ENCODE measurements around the genes KRT20, KRT23, KRTAP3-2 and KRTAP4-11.

- PRO-cap = bidirectional peak, plus-strand start at chr17:40316871, minus-strand start at chr17:40316776
Observed at GRCh38 chr17:40316407-40317235, 7.6 kb downstream of the RARA start.

- PRO-cap = no peak
Observed at GRCh38 chr17:40337348-40337939, 27.1 kb downstream of the GJD3 start.

- PRO-cap = no peak
Observed at GRCh38 chr17:40338008-40338207, 26.6 kb downstream of the GJD3 start.

DNA sequence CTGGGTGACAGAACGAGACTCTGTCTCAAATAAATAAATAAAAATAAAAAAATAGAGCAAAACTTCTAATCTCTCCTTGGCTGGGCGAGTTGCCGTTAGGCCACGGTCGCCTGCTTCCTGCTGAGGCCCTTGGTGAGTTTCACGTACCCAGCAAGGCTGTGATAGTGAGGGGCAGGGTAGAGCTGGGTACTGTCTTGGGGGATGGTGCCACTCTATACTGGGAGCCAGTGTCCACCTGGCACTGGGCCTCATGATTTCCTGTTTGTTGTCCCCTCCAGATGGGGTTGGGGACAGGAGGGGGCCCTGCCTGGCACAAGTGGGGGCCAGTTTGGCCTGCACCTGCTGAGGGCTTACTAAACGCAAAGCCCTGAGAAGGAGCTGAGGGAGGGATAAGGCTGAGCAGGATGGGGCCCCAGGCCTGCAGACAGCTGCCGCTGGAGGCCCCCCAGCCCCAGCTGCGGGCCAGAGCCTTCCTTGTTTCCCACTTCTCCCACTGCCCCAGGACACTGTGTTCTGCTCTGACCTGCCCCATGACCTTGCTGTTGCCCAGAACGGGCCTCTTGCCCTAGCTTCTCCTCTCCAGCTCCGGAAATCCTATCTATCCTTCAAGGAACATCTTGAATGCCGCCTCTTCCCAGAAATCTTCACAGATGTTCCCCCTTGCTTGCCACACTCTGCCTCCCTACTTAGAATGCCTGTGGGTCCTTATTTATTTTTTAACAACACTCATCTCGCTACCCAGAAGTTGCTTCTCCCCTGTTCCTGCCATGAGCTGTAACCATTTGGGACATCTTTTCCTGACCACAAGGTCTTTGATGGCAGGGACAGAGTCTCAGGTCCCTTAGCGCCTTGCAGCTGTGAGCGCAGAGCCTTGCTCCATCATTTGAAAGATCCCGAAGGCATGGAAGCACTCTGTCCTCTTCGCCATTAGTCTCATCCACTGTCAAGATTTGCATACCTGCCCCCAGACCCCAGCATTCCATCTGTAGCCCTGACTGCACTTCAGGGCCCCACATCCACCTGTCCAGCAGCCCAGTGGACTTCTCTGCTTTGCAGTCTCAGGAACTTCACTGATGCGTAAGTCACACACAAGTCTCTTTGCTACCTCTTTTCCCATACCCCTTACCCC is 25.2 kb downstream of the GJD3 start:
- PRO-cap = no peak

DNA sequence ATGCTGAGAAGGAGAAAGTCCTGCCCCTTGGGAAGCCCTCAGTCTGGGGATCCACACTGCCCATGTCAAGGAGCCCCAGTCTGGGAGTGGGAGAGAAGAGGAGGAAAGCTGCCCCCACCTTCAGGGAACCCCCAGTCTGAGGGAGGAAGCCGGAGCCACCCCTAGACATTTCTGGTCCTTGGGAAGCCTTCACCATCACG is 6.8 kb downstream of the GJD3 start:
- PRO-cap = no peak

- PRO-cap = no peak
Observed at GRCh38 chr17:40457734-40459029, 14.9 kb downstream of the IGFBP4 start.

GRCh38 chr17:40479973-40481098 is 21.1 kb downstream of the TNS4 start:
- PRO-cap = no peak

- PRO-cap = no peak
Observed at GRCh38 chr17:40518246-40519157, 17.1 kb upstream of the TNS4 start.

DNA sequence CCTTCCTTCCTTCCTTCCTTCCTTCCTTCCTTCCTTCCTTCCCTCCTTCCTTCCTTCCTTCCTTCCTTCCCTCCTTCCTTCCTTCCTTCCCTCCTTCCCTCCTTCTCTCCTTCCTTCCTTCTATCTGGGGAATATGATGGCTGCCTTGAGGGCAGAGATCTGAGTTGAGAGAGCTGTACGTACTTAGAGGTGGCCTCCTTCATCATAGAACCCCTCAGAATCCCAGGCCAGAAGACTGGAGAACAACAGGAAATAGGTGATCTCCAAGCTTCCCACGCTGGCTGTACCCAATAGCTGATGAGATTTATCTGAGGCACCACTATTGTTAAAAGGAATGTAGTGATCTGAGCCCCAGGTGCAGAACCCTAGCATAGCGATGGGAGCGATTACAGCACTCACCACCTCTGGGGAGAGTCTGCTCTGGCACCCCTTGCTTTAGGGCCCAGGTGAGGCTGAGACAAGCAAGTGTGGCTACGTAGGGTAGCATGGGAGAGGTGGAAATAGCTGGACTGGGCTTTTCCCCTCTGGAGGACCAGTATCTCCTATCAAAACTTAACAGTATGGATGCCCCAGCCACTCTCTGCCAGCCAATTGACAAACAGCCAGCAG is 26.0 kb downstream of the CCR7 start:
- PRO-cap = no peak

GRCh38 chr17:40540961-40542104 is 23.9 kb downstream of the CCR7 start:
- PRO-cap = no peak

DNA sequence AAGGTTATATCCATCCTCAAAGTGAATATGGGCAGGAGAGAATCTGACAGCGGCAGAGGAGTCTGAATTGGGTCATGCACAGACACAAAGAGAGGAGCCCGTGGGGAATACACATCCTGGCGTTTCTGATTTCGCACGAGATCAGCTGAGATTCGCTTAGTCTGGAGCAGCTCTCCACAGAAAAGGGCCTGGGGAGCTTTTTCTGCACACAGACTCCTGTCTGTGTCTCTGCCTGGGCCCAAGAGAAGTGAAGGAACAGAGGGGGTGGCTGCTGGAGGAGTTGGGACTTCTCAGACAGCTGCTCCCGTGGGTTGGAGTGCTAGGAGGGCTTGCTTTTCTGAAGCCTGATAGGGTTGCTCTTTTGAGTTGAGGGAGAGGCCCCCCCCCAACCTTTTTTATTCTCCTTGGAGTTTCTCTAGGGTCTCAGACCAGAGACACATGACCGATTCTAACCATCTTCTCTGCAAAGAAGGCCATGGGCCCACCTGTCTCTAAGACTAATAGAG is 15.5 kb downstream of the CCR7 start:
- PRO-cap = no peak

DNA sequence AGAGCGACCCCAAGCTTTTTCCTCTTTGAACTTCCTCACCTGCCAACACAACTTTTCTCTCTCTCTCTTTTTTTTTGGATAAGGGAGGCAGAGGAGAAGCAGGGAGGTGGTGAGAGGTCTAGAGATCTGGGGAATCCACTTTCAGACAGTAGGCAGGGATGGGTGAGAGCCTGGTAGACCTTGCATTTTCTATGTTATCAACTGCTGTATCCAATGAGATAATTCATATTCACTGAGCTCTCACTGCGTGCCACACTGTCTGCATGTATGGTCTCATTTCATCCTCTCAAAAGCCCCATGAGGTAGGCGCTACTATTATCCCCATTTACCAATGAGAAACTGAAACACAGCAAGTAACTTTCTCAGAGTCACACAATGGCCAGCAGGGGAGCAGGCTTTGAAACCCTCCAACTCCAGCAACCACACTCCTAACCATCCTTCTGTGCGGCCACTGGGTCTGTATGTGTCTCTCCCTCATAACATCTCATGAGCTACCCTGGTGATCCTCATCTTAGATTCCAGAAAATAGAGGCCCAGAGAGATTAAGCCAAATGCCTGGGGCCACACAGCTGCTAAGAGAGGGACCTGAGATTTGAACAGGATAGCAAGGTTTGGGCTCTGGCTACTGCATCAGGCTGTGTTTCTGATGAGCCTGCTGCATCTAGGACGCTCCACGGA is 3.4 kb downstream of the CCR7 start:
- PRO-cap = no peak

GRCh38 chr17:40605365-40605933 is 40.2 kb upstream of the CCR7 start:
- PRO-cap = no peak

- PRO-cap = no peak
Observed at GRCh38 chr17:40617795-40618074, 29.9 kb downstream of the SMARCE1 start.

DNA sequence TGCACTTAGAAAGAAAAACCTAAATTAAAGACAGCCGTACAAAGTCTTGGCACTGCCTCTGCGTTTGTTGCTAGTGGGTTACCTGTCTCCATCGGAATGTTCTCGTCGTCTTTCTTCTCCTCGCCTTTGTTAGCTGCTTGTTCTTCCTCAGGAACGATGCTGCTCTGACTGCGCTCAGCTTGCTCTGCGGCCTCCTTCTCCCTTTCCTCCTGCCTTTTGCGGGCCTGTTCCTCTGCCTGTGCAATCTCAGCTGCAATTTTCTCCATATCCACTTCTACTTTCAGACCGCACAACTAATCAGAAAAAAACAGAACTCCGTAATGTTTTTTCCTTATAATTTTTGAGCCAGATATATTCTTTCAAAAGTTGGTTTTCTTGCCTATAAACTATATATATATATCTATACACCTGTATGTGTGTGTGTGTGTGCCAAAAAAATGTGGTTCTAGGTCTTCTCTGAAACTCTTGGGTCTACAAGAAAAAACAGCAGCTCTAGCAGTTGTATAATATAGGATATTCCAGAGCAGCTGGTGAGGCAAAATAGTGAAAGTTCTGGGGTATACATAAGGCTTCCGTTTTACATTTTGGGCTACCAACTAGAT is 16.9 kb downstream of the SMARCE1 start:
- PRO-cap = no peak

- PRO-cap = no peak
Observed at GRCh38 chr17:40827955-40828640, 5.7 kb upstream of the KRT10 start.

GRCh38 chr17:40884572-40885708 is at the start of gene KRT20:
KRT20 (minus strand) TSS chr17:40885242.
- PRO-cap = no peak

- PRO-cap = no peak
Observed at GRCh38 chr17:40937065-40938041, at the start of gene KRT23. KRT23 (minus strand) TSS chr17:40937646.

DNA sequence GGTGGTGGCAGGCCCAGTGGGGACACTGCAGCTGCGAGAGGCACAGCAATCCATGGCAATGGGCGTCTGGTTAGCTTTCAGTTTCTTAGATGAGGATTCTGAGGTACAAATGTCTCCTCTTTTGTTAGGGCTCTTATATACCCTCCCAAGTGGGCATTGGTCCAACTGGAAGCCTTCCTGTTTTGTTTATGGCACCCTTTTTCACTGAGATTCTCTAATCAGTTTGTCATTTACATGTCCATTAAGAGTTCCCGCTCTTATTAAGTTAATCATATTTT is at the start of gene KRTAP3-2:
Gene KRTAP3-2, minus strand, starts transcription at position 107 of the 278 bp plus-strand sequence.
- PRO-cap = no peak

DNA sequence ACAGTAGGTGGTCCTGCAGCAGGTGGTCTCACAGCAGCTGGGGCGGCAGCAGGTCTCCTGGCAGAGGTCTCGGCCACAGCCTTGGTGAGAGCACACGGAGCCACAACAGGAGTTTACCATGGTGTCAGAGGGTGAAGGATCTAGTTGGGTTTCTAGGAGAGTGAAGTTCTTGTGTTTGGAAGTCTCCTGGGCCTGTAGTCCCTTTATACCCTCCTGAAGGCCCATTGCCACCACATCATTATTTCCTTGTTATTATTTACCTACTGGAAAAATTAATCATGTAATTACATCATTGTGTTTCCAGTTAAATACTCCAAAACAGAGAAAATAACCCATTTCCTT is at the start of gene KRTAP4-11:
Gene KRTAP4-11, minus strand, starts transcription at position 178 of the 342 bp plus-strand sequence.
- PRO-cap = no peak

All from neural crest cell (in vitro differentiated cells).